Pericardium fibroblast (primary cell): ENCODE measurements around a stretch of chr3.

GRCh38 chr3:194112711-194113297, 23.1 kb upstream of the HES1 start:
- RAMPAGE, long total RNA: no peak

GRCh38 chr3:194158850-194159388, 23.0 kb downstream of the HES1 start:
- RAMPAGE, long total RNA: no peak

DNA sequence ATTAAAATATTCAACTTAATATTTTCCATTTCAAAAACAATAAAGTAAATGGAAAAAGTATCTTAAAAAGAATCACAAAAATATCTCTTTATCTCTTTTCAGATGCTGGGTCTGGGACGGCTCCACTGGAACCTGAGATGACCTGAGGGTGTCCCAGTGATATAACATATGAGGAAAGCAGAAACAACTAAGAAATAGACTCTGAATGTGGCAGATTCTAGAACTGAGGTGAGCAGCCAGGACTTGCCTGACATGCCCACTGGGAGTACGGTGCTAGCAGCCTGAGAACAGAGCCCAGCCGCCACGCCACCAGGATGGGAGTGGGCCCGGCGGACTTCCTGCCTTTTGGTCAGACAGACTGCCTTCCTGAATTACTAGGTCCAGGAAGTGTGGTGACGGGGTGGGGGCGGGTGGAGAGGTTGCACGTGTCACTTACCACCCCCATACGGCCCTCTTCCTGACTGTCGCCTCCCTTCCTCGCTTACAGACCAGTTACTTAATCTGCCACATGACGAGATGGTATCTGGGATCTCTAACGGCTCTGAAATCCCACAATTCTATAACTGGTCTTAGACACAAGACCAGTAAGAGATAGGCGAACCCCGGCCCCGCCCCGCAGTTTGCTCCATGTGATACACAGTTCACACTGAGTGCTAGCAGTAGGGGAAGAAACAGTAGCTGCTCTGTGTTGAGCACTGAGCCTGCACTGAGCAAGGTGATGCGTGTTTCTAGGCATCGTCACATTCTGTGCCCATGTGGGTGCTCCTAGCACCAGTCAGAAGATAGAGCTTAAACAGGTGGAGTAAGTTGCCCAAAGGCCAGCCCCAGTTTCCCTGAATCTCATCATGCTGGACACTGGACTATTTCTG, 95.8 kb downstream of the CPN2 start:
- RAMPAGE, long total RNA: no peak

DNA sequence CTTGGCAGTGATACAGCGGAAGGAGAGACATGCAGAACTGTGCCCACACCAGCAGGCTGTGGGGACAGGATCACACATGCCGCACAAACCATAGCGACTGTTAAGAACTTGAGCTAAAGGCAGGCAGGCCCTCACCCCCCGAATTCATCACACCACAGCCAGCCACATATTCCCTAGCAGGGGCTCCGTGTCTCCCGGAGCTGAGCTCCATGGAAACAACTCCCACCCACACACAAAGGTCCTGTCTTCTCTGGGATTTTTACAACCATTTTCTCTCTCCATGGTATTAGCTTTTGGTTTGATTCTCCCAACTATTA, 3.0 kb upstream of the GP5 start:
- RAMPAGE, long total RNA: no peak

- RAMPAGE, long total RNA: no peak
Observed at GRCh38 chr3:194497701-194498175, 10.9 kb upstream of the ATP13A3 start.

DNA sequence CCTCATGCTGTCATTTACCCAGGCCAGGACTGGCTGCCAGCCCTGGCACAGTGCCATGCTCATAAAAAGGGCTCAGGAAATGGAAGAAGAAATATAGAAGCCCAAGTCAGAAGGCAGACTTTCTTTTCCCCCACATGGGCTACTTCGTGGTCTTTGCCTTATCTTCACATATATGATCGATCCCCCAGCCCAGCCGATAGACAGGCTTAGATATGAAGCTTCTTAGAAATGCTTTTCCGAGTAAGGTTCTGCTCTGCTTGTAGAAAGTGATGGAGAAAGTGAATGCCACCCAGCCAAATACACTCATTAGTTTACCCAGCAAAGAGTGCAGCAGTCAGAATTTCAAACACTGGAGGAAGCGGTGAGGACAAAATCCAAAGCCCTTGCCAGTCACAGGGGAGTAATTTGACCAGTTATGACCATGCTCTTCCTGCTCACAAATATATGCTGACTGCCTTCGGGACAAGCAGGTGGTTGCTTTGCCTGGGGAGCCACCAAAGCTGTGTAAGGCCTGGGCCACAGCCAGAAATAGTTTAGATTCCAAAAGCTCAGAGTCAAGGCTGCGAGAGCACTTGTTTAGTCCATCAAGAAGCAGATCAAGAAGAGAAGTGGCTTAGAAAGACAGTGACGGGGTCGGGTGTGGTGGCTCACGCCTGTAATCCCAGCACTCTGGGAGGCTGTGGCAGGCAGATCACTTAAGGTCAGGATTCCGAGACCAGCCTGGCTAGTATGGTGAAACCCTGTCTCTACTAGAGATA, 50.9 kb upstream of the ATP13A3 start:
- RAMPAGE, long total RNA: no peak

GRCh38 chr3:194632561-194633251, 513 bp downstream of the TMEM44 start:
- RAMPAGE, long total RNA: no peak

- RAMPAGE, long total RNA: no peak
Observed at GRCh38 chr3:194686523-194687167, 962 bp downstream of the FAM43A start.

- RAMPAGE, long total RNA: no peak
Observed at GRCh38 chr3:194736294-194736951, 50.7 kb downstream of the FAM43A start.

- RAMPAGE, long total RNA: no peak
Observed at GRCh38 chr3:194779728-194780277, 94.1 kb downstream of the FAM43A start.

- RAMPAGE, long total RNA: no peak
Observed at GRCh38 chr3:194824583-194825172, 139.0 kb downstream of the FAM43A start.

GRCh38 chr3:194879925-194880451, 194.3 kb downstream of the FAM43A start:
- RAMPAGE, long total RNA: no peak

DNA sequence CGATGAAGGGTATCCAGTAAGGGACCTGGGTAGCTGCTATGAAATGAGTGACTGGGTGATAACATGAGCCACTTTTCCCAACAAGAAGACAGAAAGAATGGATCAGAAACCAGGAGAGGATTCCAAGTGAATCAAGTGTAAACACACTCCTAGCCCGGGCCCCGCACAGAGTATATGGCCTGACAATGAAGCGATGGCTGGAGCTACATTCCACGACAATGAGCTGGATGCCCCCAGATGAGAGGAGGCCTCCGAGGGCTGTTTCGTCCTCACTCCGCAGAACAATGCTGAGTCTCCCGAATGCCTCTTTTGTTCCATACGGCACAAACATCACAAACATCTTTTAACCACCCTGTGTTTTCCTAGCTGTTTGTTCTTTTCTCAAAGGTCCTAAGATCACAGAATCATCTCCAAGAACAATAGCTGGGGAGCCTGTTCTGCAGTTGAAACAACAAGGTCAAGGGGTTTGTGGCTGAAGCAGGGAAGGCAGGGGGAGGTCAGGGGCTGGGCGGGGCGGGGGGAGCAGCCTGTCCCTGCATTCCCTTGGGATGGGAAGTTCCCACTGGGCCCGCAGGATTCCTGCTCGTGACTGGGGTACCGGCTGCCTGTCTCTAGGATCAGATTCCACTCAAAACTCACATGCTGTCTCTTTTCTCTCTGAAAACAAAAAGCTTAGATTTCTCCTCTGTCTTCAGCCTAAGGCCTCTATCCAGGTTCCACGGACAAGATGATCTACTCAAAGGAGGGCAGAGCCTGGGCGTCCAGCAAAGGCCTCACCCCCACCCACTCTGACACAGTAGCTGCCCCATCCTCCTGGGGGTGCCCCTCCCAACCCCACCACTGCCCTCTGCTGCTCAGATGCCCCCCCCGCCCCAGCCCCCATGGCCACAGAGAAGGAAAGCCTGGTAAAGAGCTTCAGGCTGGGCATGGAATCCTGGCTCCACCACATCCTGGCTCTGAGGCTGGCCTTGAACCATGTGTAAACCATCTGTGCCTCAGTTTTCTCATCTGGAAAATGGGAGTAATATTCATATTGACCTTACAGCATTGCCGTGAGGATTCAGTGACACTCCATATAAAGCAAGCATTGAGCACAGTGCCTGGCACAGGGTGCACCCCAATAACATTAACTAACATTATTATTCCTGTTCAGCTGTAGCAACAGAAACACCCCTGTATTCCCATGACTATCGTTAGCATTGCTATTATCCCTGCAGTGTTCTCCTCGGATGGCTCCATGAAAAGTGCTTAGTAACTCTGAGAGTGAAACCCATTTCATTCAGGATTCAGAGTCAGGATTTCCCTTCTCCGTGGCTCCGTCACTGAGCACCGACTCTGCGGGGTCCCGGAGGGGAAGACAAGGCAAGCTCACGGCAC, 151.0 kb downstream of the XXYLT1 start:
- RAMPAGE, long total RNA: no peak

- RAMPAGE, long total RNA: no peak
Observed at GRCh38 chr3:195179336-195179627, 91.7 kb downstream of the XXYLT1 start.

GRCh38 chr3:195180260-195180768, 90.6 kb downstream of the XXYLT1 start:
- RAMPAGE, long total RNA: no peak

GRCh38 chr3:195368403-195368686, 74.5 kb downstream of the ACAP2 start:
- RAMPAGE, long total RNA: no peak

DNA sequence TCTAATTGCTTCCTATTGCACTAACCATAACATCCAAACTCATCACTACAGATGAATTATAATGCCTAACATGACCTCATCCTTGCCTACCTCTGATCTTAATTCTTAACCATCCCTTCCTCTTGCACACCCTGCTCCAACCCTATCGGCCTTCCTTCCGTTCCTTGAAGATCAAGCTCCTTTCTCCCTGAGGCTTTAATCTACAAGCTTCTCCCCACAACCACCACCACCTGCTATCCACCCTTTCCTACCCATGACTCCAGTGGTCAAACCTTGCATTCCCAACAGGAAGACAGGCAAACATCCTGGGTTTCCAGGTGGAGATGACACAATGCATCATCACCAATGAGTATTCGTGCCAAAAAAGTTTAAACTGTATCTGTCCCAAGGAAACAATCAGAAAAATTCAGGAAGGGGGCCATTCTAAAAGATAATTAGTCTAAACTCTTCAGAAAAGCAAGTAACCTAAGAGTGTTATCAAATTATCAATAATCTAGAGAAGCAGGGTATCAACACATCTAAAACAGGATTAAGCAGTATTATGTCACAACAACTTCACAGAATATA, 16.7 kb downstream of the ACAP2 start:
- RAMPAGE, long total RNA: no peak

DNA sequence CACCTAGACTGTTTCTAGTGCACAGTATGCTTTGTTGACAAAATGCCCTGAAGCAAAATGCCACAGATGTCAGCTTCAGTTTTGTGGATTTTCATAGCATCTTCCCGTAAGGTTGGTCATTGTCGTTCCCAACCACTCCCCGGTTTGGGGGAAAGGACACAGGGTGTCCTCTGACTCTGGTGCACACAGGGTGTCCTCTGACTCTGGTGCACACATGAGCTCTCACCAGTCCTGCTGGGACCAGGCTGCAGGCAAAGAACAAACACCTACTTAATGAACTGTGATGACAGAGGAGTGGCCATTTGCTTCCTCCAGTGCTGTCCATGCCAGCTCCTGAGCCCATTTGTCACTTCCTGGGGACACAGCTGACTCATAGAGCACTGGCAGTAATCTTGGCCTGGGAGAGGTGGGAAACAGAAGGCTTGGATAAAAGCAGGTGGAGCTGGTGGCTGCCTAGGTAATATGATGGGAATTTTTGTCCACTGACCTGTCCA, 16.8 kb upstream of the PPP1R2 start:
- RAMPAGE, long total RNA: no peak

GRCh38 chr3:195568766-195569221, 14.9 kb downstream of the APOD start:
- RAMPAGE, long total RNA: no peak

GRCh38 chr3:195579205-195579678, 4.5 kb downstream of the APOD start:
- RAMPAGE, long total RNA: no peak